Left lung (tissue), 1 donor: ENCODE measurements around a stretch of chr9.

DNA sequence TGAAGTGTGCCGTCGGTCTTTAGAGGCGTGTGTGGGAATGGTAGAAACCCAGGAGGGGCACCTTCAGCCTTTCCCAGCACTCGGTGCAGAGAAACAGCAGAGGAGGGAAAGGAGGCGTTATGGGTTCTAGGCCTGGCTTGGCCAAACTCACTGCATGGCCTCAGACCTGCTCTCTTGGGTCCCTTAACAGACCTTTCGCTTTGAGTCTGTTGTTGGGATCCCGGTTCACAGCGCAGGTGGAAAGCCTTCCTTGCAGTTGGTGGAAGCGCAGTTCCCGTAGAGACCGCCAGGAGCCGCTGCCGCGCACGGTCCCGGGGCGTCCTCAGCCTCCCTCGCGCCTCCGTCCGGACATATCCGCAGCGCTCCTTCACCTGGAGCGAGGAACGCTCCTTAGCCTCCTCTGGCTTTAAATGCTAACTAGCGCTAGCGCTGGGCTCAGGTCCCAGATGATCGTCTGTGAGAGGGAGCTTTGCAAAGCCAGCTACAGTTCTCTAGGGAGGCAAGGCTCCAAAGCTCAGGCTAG lies 31.2 kb downstream of the COL15A1 start:
- PRO-cap: no peak

GRCh38 chr9:98978016-98978780 lies 34.5 kb downstream of the COL15A1 start:
- PRO-cap: no peak

GRCh38 chr9:99071169-99071916 lies 33.6 kb upstream of the TGFBR1 start:
- PRO-cap: no peak

- PRO-cap: unidirectional peak, minus-strand start at chr9:99072838
These were observed 32.3 kb upstream of the TGFBR1 start for GRCh38 chr9:99072686-99073009.

DNA sequence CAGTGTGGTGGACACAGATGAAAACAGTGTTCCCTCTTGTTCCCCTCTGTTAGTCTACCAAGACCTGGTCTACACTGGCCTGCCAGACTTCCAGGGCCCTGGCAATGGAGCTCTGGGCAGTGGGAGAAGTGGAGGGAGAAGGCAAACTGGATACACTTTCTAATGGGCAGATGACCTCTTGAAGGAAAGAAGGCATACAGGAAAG lies 13.4 kb upstream of the TGFBR1 start:
- PRO-cap: unidirectional peak, plus-strand start at position 86 of the sequence

- PRO-cap: no peak
These were observed 137.3 kb downstream of the SEC61B start for GRCh38 chr9:99359155-99359920.

GRCh38 chr9:99433396-99434190 lies 211.5 kb downstream of the SEC61B start:
- PRO-cap: no peak

- PRO-cap: unidirectional peak, plus-strand start at chr9:99660474
These were observed 161.3 kb upstream of the NR4A3 start for GRCh38 chr9:99660251-99660832.

GRCh38 chr9:99905762-99906293 lies 626 bp upstream of the STX17 start:
- PRO-cap: no peak

DNA sequence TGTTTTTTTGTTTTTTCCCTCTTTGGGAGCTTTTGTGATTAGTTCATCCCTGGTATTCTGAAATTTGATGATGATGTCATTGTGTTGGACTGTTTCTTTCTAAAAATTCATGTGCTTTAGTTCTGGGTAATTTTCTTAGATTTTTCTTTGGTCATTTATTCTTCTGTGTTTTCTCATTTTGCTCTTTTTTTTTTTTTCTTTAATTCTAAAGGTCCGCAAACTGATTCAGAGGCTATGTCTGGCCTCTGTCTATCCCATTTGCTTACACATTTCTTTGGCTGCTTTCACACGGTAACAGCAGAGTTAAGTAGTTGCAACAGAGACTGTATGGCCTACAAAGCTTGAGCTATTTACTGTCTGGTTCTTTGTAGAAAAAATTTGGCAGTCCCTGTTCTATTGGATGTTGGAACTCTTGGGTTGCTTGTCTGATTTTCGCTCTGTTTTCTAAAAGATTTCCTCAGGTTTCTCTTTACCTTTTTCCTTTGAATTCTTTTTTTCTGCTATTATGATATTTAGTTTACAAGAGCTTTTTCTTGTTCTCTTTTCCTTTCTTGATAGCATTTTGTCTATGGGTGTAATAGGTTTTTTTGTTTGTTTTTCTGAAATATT lies 25.0 kb downstream of the STX17 start:
- PRO-cap: no peak

GRCh38 chr9:100296756-100297615 lies 55.8 kb downstream of the TEX10 start:
- PRO-cap: no peak

DNA sequence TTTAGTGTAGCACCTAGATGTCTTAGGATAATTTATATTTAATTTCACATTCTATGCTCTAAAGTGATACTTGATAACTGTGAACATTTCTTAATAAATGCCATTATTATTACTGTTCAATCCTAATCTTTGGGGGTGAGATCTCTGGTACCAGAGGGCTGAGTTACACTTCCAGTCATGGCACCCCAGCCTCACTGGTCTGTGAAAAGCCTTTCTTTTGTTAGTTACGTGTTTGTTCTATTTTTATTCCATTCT lies 19.1 kb downstream of the MSANTD3 start:
- PRO-cap: no peak

DNA sequence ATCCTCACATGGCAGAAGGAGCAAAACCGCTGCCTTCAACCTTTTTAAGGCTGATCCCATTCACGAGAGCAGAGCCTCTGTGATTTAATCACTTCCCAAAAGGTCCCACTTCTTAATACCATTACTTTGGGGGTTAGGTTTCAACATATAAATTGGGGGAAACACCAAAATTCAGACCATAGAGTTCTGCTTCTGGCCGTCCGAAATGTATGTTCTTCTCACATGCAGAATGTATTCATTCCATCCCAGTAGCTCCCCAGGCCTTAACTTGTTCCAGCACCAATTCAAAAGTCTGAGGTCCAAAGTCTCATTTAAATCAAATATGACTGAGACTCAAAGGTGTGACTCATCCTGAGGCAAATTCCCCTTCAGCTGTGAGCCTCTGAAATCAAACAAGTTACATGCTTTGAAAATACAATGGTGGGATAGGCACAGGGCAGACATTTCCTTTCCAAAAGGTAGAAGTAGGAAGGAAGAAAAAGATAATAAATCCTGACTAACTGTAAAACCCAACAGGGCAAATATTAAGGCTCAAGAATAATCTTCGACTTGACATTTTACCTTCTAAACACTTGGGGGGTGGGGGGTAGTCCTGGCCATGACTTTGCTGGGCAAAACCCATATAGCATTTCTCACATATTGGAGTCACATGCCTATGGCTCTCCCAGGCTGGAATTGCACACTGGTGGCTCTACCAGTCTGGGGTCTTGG lies 30.4 kb downstream of the BAAT start:
- PRO-cap: no peak

GRCh38 chr9:101397635-101398254 lies 673 bp downstream of the MRPL50 start:
- PRO-cap: no peak

DNA sequence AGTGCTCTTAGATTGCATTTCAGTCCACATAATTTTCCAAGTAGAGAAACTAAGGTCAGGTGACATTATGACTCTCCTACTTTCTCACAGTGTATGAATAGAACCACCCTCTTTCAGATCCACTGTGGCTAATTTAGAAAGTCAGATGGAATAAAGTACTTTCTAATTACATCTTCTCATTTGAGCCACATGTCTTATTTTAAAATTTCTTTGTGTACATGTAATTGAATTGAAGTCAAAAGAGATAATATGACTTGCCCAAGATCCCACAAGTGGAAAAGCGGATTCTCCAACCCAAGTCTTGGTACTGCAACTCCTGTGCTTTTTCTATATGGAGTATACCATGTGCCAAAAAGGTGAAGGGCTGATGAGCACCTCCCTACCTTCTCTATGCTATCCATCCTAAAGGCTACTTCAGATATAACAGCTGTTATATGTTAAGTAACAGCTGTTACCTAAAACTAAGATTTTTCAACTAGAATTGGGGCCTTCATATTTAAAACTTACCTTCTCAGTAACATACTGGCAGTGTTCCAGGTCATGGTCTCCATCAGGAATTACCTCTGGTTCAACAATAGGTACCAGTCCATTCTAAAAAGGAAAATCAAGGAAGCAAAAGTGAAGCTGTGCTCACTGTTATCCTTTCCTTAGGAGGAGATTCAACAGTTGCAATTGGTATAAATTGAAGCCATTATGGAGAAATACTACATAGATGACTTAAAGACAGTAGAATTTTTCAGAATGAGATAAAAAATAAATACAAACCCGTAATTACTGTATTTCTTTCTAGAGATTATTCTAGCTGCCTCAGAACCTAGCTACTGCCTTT lies 9.3 kb downstream of the ALDOB start:
- PRO-cap: no peak

- PRO-cap: no peak
These were observed 5.7 kb downstream of the ALDOB start for GRCh38 chr9:101429783-101430307.

DNA sequence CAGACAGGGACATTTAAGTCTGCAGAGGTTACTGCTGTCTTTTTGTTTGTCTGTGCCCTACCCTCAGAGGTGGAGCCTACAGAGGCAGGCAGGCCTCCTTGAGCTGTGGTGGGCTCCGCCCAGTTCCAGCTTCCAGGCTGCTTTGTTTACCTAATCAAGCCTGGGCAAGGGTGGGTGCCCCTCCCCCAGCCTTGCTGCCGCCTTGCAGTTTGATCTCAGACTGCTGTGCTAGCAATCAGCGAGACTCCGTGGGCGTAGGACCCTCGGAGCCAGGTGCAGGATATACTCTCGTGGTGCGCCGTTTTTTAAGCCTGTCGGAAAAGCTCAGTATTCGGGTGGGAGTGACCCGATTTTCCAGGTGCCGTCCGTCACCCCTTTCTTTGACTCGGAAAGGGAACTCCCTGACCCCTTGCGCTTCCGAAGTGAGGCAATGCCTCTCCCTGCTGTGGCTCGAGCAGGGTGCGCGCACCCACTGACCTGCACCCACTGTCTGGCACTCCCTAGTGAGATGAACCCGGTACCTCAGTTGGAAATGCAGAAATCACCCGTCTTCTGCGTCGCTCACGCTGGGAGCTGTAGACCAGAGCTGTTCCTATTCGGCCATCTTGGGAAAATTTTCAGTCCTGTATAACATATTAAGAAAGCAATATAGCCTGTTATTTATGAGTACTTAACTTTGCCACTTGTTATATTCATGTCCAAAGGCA lies 485.0 kb upstream of the GRIN3A start:
- PRO-cap: no peak

DNA sequence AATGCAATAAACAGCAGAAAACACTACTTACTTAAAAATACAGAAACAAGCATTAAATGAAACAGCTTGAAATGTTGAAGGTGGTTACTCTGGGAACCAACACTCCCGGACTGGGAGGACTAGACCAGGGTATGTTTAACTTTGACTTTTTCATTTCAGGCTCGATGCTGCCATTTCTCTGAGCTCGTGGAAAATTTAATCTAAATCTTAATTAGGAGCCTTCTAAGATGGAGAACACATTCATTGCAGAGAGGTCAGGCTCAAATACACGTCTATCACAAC lies 497 bp upstream of the NIPSNAP3A start:
- PRO-cap: no peak

GRCh38 chr9:104852740-104853492 lies 75.0 kb downstream of the ABCA1 start:
- PRO-cap: no peak

GRCh38 chr9:104882679-104883449 lies 45.1 kb downstream of the ABCA1 start:
- PRO-cap: no peak